ENCODE measurements around the genes ZMYM4 and TFAP2E.

DNA sequence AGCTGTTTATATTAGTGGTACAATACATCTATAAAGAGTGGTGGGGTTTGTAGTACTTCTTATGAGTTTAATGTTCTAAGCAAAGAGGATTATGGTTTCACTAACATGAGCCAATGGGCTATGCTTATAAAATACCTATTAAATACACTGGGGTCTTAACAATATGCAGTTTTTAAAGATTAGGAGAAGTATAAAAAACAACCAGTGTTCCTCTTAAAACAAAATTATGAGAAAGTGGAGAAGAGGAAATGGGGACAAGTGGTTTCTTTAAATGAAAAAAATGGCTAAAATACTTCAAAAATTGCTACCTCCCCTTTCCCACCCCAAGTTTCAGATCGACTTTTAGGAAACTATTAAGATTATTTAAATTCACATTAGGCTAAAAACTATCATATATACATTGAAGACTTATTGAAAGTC lies 11.5 kb downstream of the SFPQ start:
- PRO-cap, result no peak

- PRO-cap, result no peak
These were observed 6.9 kb downstream of the SFPQ start for GRCh38 chr1:35185694-35186763.

DNA sequence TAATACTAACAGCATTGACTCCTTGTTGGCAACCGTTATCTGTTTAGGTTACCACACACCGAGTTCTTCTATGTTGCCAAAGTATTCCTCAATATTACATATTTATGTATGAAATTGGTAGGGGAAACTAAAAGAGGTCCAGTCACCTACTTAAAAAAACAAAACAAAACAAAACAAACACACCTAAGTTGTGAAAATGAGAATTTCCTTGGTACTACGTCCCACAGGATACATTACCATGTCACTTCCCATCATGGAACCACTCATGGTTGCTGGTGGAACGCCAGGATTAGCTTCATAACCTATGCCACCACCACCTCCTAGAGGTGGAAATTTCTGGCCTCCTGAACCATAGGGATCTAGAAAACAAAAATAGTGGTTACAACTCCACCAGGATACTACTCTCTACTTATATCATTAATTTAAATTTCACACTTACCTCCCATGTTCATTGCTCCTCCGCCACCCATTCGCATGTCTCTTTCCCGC lies 6.1 kb downstream of the SFPQ start:
- PRO-cap, result no peak

DNA sequence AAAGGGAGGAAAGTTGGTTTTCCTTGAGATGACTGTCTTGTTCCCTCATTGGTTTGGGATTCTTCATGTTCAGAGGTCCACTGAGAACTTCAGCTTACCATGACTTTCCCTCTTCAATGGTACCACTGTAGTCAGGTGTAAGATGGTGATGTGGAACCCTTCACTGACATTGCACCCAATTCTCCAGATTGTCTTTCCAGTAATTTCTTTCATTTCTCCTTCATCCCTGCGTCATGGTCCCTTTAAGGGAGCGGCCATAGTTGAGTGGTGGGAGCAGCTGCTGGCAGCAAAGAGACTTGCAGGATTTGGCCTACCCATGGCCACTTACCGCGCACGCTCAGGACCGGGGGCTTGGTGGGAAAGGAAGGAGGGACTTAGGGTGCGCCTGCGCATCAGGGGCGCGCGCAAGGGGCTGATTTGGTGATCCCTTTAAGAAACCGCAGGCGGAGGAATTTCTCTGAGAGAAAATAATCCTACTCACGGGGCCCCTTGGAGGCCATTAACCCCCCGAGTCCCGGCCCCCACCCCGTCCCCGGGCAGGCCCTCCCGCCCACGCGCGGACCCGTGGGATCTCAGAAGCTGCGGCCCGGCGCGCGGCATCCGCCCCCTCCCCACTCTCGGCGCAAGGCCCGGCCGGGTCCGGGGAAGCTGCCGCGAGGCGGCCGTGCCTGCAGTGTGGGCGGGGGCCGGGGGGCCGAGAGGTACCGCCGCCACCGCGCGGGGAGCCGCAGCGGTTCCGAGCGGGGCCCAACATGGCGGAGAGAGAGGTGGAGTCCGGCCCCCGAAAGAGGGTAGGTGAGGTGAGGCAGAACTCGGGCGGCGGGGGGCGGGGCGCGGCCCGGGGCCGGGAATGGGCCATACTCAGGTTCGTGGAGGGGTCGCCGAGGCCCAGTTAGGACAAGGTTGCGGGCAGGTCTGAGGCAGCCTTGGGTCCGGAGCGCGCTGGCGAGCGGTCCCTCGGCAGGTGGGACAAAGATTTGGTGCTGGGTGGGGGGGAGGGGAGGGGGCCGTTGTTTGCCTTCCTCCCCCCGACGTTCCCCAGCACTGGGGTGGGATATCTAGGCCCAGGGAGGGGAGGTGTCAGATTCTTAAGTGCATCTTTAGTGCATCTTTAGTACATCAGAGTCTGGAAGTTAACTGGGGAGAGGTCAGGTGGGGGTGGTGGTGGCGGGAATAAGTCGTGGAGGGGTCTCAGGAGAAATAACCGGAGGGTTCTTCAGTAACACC lies at the start of gene ZMYM4:
ZMYM4 (plus strand) TSS at position 415 of the 1,227 bp plus-strand sequence.
- PRO-cap, result bidirectional peak, plus-strand start at position 499 of the sequence, minus-strand start at position 307 of the sequence; bidirectional peak, plus-strand start at position 673 of the sequence, minus-strand start at position 769 of the sequence; bidirectional peak, plus-strand start at position 891 of the sequence, minus-strand start at position 917 of the sequence

DNA sequence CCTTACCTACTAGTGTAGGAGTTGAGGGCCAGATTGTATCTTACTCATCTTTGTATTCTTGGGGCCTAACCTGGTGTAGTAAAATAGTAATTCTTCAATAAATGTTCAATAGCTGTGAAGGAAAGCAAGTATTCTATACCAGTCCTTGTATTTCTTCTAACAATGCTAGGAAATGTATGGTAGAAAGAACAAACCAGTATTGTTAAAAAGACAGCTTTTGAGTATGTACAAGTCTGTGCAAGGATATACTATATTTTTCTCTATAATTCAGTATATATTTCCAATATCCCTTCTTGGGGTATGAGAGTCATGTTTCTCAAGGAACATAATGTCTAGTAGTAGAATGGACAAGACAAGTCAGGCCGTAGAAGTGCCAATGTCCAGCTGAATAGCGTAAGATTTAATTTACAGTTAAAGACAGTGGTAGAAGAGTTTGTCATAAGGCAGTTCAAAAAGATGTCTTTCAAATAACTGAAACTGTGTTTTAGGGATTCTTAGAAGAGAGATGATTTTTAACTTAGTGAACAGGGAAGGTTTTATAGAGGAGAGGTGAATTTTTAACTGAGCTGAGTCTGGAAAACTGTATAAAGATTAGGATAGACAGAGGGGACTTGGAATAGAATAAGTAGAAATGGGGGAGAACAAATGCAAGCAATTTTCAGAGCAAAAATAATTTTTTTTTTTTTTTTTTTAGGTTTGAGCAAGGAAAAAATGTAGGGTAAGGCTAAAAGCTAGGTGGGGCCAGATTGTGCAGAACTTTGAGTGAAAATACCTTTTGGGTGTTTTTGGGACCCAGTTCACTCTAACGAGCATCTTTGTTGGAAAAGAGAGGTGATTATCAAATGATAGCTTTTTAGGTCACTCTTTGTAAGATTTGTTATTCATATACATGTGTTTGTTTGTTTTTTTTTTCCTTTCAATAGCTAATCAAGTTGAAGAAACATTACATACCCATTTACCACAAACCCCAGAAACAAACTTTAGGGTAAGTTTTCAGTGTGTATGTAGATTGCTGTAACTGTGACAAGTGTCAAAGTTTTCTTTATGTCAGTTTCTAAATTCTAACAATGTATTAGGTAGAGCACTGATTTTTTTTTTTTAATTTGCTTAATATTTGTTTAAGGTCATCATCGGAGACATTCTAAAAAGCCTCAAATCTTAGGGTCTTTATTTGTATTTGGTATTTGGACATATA lies 92.2 kb downstream of the ZMYM4 start:
- PRO-cap, result no peak

DNA sequence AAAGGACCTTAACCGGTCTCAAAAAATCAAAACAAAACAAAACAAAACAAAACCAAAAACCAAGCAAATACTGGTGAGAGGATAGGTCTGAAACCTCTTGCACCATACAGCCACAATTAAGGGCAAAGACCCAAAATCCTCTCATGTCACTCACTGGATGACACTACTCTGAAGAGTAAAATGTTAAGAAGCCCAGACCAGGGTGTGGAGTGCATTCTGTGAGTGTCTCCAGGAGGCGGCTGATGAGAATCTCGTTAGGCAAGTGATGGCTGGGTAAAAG lies 95.3 kb downstream of the KIAA0319L start:
- PRO-cap, result no peak

GRCh38 chr1:35501117-35501779 lies 56.0 kb downstream of the KIAA0319L start:
- PRO-cap, result no peak

GRCh38 chr1:35573144-35573582 lies at the start of gene TFAP2E:
TSS of gene TFAP2E (plus strand) at chr1:35573314.
- PRO-cap, result unidirectional peak, plus-strand start at chr1:35573314

DNA sequence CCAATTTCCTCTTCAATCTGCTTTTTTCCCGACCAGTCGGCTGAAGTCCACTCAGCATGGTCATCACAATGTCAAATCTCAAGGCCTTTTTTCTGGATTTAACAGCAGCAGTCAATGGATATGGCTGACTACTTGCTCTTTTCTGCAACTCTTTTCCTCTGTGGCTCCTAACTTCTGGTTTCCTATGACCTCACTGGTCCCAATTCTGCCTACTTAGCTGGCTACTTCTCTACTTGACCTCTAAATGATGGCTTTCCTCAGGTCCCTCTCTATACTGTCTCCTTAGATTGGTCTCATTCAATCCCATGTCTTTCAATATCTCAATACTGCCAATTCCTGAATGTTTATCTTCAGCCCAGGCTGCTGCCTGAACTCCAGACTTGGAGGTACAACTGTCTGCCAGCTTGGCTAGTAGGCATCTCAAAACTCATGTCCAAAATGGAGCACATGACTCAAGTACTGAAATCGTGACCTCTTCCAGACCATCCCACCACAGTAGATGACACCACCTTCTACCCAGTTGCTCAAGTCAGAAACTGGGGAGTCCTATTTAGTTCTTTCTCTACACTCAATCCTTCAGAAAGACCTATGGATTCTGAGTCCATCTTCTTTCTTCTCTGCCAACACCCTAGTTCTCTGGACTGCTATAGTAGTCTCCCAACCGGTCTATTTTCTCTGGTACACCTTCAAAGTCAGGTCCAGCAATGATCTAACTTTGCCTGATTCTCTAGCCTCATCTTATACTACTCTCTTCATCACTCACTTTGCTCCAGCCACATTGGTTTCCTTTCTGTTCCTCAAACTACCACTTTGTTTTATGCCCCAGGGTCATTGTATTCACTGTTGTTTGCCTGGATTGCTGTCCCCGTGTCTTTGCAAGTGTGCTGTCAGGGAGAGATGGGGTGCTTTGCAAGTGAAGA lies 23.4 kb downstream of the TFAP2E start:
- PRO-cap, result no peak

DNA sequence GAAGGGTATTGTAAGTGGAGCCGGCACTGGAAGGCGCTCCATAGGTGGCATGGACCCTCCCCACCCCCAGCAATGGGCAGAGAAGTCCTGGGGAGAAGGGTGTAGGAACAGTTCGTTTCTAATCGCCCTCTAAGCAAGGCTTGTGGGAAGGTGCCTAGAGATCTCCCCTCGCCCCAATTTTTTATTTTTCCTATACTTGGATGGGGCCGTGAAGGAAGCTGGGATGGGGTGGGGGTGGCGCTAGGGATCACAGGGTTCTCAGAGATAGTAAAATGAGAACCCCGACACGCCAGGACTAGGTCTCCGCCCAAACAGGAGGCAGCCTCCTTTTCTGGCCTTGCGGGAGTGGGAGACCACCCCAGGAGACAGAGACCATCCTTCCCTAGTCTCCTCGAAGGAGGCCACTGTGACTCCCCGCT lies 442 bp downstream of the C1orf216 start:
- PRO-cap, result unidirectional peak, plus-strand start at position 110 of the sequence

DNA sequence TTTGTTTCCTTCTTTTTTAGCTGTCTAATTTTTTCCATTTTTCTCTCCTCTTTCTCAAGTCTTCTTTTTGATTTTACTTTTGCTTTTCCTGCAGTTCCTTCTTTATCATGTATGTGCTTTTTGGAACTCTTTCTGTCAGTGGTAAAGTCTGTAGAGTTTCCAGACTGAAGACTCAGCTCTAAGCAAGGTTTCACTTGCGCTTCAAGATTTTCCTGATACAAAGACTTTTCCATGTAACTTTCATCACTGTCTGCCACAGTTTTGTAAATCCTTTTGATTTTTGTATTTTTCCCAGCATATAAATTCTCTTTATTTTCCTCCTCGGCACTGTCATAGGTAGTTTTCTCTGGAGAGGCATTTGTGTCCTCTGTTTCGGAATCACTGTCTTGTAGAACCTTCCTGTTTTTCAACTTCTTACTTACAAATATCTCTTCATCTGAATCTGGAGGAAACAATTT lies 5.5 kb downstream of the CLSPN start:
- PRO-cap, result no peak

DNA sequence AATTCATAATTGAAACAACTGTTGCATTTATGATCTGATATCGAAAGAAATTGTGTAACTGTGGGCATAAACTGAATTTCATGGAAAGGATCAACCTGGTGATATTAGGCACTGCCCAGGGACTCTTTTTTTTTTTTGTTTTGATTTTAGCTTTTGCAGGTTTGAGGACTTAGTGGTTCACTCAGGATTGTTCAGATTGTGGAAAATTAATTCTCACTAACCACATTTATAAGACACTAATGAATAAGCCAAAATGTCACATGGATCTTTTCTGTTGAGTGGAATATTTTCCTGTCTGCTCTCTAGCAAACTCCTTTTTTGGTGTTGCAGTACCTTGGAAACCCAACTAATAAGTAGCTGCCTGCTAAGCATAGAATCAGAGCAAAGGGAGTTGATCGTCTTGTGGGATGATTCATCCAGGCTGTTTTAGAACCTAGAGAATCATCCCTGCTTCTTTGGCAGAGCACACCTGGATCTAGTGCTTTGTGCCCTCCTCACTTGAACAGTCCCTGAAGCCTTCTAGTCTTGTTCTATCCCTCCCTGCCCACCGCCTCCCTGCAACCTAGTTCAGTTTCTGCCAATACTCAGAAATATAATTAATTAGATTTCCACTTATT lies 2.2 kb downstream of the AGO4 start:
- PRO-cap, result no peak

DNA sequence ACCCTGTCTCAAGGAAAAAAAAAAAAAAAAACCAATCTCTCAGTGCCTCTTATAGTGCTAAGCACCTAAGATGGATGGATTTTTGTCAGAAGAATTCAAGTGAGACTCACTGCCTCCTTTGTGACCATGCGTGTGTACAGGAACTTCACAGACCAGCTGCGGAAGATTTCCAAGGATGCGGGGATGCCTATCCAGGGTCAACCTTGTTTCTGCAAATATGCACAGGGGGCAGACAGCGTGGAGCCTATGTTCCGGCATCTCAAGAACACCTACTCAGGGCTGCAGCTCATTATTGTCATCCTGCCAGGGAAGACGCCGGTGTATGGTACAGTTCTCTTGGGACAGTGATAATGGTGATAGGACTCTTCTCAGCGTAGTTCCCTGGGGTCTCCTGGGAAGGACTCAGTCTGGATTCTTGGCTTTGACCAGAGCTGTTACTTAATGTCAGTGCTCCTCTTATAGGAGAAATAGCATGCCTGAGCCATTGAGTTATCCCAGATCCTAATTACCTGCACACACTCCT lies 23.8 kb downstream of the AGO1 start:
- PRO-cap, result no peak

- PRO-cap, result no peak
These were observed 9.4 kb upstream of the AGO3 start for GRCh38 chr1:35921315-35922039.

DNA sequence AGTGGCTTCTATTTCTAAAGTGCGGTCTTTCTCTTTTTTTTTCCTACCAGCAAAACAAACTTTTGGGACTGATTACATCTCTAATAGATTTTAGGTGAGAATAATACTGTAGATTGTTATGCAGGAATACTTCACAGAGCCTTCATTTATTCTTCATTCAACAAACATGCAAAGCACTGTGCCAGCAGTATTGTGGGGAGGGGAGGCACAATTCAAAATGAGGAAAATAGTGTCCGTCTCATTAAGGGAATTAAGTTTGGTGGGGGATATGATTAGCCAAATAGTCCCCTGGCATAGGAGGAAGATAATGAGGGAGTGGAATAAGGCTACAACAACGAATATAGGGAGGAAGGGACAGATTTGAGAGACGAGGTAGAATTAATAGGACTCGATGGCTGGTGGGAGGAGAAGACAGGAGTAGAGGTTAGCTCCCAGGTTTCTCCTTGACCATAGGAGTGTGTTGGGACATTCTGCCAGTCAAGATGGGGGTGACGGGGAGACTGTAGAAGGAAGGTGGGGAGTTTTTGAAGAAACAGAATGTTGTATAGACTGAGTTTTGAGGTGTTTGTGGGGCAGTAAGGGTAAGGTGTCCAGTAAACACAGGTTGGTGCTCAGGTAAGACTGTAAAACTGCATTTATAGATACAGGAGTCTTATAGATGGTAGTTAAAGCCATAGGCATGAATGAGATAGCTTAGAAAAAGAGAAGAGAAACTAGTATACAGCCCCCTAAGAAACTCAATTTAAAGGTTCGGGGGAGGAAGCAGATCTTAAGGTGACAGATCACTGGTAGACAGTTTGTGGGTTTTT lies 6.4 kb upstream of the AGO3 start:
- PRO-cap, result no peak

DNA sequence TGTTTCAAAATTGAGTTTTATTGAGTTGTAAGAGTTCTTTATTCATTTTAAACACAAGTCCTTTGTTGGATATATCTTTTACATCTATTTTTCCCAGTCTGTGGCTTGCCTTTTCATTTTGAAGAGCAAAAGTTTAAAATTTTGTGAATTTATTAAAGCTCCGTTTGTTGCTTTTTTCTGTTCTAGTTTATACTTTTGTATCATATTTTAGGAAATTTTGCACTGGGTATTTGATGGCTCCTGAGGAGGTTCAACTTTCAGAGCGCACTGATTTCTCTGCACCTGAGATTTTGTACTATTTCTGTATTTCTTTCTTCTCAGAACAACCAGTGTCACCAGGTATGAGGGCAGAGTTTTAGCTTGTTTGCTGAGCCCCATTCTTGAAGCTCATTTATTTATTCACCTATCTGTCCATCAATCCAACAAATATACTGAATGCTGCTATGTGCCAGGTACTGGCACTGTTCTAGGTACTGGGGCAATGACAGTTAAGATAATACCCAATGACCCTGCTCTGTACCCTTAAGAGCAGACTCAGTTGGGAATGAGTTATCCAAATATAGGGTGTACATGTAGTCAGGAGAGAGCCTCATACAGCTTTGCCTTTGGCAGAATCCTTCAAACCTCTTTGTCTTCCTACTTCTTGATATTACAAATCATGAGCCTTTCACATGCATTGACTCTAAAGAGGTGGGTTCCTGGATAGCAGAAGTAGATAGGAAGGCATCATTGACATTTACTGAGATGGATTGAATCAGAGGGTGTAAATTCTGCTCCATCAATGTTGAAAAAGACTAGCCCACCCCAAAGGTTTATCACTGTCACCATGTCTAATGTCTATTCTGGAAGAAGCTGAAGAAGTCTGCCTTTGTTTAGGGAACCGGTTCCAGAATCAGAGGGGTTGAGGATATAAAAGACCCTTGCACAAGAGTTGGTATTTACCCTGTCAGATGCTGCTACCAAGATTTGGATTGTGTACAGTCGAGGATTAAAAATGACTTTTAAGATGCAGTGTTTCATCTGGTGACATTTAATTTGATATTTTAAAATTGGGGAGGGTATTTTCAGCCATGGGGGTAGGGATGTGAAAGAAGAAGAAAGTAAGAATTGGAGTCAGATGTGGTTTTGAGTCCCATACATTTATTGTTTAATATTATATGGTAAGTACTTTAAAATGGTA lies 1.9 kb upstream of the AGO3 start:
- PRO-cap, result no peak

GRCh38 chr1:35931717-35932121 lies 814 bp downstream of the AGO3 start:
- PRO-cap, result no peak

- PRO-cap, result unidirectional peak, minus-strand start at chr1:36089627
These were observed 961 bp downstream of the ADPRS start for GRCh38 chr1:36089553-36090152.

GRCh38 chr1:36204203-36204845 lies 19.9 kb upstream of the THRAP3 start:
- PRO-cap, result no peak

GRCh38 chr1:36223045-36223318 lies 1.3 kb upstream of the THRAP3 start:
- PRO-cap, result no peak

Measured in WTC11 (cell line).